Iris pigment epithelial cell (primary cell): ENCODE data around the genes PRIMPOL and CCDC110.

- RRBS: no CpG with 5 or more reads among the region's 18 CpGs
Measured at GRCh38 chr4:184407783-184408582, 66.4 kb downstream of the IRF2 start.

DNA sequence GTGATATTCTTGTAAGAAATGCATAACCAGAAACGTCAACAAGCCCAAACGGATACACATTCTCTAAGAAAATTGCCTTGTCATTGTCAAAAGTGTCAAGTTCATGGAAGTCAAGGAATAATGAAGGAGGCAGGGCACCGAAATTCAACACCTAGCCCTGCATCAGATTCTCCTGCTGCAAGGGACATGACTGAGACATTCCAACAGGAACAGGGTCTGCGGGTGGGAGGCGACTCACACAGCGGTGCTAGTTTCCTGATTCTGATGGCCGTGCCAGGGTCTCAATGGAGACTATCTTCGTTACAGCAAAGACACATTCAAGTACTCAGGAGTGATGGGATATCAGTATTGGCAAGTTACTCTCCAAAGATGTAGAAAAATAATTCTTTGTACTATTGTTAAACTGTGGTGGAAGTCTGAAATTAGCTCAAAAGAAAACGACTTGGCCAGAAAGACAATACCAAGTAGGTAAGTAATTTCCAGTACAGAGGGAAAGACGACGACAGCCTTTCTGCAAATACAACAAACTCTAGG is 26.6 kb downstream of the IRF2 start:
- RRBS: no CpG with 5 or more reads among the region's 11 CpGs

- RRBS: no CpG with 5 or more reads among the region's 13 CpGs
Measured at GRCh38 chr4:184470030-184470522, 4.3 kb downstream of the IRF2 start.

GRCh38 chr4:184474758-184474945 is 302 bp upstream of the IRF2 start:
- RRBS: 0% methylated on average over 6 of the region's 27 CpGs

- RRBS: no CpG with 5 or more reads among the region's 5 CpGs
Measured at GRCh38 chr4:184475444-184475785, 1.1 kb upstream of the IRF2 start.

- RRBS: no CpG with 5 or more reads among the region's 6 CpGs
Measured at GRCh38 chr4:184514269-184514687, 39.9 kb upstream of the IRF2 start.

DNA sequence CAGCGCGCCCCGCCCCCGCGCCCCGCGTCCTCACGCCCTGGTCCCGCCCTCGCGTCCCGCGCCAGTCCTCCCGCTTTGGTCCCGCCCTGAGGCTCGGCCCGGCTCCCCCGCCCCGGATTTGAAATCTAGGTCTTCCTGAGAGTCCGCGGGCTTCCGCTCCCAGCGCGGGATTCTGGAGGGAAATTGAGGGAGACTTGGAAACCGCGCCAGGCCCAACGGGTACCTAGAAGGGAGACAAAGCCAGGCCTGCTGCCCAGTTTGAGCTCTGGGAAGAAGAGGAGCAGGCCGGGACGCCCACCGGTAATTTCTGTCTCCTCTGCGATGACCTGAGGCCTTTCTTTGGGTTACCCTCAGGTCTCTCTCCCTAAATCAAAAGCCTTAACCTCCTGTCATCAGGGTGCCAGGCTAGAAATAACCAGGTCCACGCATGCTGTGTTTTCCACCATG is at the start of gene PRIMPOL:
Gene PRIMPOL, plus strand, starts transcription at position 130 of the 447 bp plus-strand sequence.
- RRBS: no CpG with 5 or more reads among the region's 32 CpGs

DNA sequence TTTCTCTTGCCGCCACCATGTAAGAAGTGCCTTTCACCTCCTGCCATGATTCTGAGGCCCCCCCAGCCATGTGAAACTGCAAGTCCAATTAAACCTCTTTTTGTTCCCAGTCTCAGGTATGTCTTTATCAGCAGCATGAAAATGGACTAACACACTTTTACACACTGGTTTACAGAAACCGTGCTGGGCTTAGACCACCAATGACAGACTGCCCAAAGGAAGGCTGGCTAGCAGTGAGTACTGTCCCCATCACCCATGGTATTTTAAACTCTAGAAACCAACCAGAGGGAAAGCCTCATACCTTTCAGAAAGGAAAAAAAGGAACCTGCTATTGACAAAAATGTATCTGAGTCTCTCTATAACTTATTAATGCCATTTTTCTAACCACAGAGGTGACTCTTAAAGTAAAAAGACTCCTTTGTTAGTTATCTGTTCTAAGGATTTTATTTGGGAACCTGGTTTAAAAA is 45.5 kb upstream of the CENPU start:
- RRBS: no CpG with 5 or more reads among the region's 2 CpGs

DNA sequence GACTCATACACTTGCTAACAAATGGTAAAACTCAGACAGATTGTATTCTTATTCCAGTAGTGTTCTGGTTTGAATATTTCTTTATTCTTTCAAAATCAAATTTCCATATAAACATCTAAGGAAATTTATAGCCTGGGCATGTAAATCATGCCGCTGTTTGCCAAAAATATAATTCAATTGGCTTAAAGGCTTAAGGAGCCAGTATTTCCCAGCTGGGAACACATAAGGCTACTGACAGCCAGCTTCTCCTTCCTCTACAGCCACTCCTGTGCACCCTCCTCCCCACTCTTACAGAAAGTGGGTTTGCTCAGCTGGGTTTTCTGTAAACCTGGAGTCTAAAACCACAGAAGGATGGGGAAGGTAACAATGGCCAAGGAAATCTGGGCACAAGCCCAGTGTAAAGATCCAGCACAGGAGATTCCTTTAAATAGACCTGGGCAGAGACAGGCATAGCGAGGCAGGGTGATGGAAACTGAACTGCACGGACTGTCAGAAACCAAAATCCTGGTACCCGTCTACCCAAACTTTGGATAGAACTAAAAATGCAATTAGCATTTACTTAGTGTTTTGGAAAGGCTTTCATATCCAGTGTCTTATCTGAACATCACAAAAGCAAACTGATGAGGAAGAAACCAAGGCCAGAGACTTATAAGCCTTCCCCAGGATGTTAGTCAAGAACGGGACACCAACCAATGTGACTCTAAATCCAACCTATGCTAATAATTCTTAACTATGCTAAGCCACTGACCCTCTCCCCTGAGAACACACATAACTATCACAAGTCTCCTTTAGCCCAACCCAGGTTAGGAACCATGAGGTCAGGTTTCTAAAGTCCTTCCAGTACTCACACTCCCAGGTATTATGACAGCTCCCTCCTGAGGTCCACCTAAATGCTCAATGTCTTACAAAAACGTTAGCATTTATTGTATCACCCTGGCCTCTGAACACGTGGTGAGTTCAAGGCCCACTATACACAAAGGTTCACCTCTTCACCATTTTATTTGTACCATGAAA is 18.3 kb downstream of the ACSL1 start:
- RRBS: no CpG with 5 or more reads among the region's 7 CpGs

GRCh38 chr4:184812759-184814054 is 12.6 kb downstream of the ACSL1 start:
- RRBS: no CpG with 5 or more reads among the region's 20 CpGs

- RRBS: no CpG with 5 or more reads among the region's 6 CpGs
Measured at GRCh38 chr4:184849145-184849865, 23.5 kb upstream of the ACSL1 start.

- RRBS: no CpG with 5 or more reads among the region's 4 CpGs
Measured at GRCh38 chr4:184960390-184960758, 57.9 kb upstream of the HELT start.

- RRBS: no CpG with 5 or more reads among the region's 2 CpGs
Measured at GRCh38 chr4:185108020-185108457, 35.0 kb upstream of the SLC25A4 start.

GRCh38 chr4:185119781-185120413 is 23.2 kb upstream of the SLC25A4 start:
- RRBS: no CpG with 5 or more reads among the region's 4 CpGs

GRCh38 chr4:185258587-185259476 is 49.4 kb downstream of the SNX25 start:
- RRBS: no CpG with 5 or more reads among the region's 5 CpGs

GRCh38 chr4:185351252-185351752 is 44.4 kb downstream of the LRP2BP start:
- RRBS: no CpG with 5 or more reads among the region's 8 CpGs

DNA sequence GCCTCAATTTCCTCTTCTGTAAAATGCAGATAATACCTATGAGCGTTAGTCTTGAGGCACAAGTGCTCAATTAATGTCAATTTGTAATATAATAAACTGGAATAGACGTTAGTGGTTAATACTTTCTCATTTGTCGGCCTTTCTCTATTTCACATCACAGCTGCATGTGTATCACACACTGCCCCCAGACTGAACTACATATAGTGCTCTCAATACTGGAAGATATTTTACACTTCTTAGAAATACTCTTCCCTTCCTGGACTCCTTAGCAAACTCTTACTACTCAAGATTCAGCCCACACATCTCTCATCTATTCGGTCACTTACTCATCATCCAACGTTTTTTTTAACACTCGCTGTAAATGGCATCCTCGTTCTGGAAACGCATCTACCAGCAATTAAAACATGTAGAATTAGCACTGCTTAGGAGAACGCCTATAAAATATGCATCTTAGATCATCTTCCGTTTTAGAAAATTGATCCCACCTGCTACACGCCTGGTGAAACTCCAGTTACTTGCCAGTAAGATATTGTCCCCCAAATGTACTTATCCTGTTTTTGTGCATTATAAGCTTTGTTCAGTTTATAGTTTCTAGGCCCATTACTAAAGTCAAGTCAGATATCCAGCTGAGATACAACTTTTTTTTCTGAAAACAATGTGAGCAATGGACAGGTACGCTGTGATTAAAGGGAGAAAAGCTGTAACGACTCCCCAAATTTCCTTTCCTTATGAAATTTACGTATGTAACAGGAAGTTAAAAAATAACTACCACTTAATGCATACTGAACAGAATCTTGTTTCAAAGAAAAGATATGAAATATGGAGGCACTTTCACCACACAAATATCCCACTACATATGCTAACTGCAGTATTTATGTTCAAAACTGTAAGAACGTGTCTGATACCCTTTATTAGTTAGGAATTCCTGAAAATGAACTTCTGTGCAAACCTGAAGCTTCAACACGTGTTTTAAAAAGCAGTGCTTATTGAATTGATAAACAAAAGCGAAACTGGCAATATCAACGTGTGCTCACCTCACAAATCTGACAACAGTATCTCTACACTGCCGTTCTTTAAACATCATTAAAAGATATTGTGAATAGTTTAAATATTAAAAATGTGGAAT is 908 bp downstream of the LRP2BP start:
- RRBS: no CpG with 5 or more reads among the region's 19 CpGs

GRCh38 chr4:185471192-185472300 is at the start of gene CCDC110:
CCDC110 (minus strand) TSS chr4:185471733.
- RRBS: 5% methylated on average over 39 of the region's 102 CpGs

- RRBS: no CpG with 5 or more reads among the region's 21 CpGs
Measured at GRCh38 chr4:185504349-185505326, 30.7 kb downstream of the PDLIM3 start.

- RRBS: no CpG with 5 or more reads among the region's 5 CpGs
Measured at GRCh38 chr4:185932075-185932511, 120.1 kb upstream of the SORBS2 start.